Measurements from ENCODE around the genes VIT, STRN and QPCT.

- PRO-cap: no peak
- RAMPAGE, long total RNA: no peak
These were observed 56.5 kb downstream of the RASGRP3 start for GRCh38 chr2:33532986-33533214.

DNA sequence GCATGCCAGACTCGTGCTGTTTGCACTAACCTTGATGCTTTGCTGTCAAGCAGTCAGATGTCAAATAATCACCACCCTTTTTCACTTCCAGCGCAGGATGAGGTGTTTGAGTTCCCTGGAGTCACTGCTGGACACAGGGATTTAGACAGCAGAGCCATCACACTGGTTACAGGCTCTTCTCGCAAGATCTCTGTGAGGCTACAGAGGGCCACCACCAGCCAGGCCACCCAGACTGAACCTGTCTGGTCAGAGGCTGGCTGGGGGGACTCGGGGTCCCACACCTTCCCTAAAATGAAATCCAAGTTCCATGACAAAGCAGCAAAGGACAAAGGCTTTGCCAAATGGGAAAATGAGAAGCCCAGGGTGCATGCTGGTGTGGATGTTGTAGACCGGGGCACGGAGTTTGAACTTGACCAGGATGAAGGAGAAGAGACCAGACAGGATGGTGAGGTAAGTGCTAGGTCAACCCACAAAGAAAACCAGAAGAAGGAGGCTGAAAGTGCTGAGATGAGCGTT lies 40.5 kb downstream of the FAM98A start:
- PRO-cap: no peak
- RAMPAGE, long total RNA: no peak

- PRO-cap: no peak
- RAMPAGE, long total RNA: no peak
These were observed 198.5 kb upstream of the FAM98A start for GRCh38 chr2:33797602-33798049.

GRCh38 chr2:34677182-34678148 lies 1078.4 kb upstream of the FAM98A start:
- PRO-cap: no peak
- RAMPAGE, long total RNA: no peak

GRCh38 chr2:36354682-36355172 lies 851 bp upstream of the CRIM1 start:
- PRO-cap: no peak
- RAMPAGE, long total RNA: no peak

- PRO-cap: no peak
- RAMPAGE, long total RNA: no peak
These were observed 11.7 kb downstream of the CRIM1 start for GRCh38 chr2:36367228-36367825.

DNA sequence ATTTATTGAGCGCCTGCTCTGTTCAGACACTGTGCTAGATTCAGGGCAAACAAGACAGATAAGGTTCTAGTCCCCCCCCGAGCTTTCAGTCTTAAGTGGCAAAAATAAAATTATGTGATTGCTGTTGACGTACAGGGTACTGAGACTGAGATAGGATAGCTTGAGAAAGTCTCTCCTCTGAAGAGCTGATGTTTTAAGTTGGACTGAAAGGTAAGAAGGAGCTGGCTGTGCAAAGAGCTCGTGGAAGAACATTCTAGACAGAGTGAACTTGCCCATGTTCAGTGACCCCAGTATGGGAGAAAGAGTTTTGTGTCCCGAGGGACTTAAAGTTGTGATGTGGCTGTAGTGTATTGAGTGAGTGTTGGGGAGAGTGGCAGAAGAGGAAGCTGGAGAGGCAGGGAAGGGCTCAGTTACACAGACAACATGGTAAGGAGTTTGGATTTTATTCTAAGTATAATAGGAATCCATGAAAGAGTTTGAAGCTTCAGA lies 58.9 kb downstream of the CRIM1 start:
- PRO-cap: no peak
- RAMPAGE, long total RNA: no peak

DNA sequence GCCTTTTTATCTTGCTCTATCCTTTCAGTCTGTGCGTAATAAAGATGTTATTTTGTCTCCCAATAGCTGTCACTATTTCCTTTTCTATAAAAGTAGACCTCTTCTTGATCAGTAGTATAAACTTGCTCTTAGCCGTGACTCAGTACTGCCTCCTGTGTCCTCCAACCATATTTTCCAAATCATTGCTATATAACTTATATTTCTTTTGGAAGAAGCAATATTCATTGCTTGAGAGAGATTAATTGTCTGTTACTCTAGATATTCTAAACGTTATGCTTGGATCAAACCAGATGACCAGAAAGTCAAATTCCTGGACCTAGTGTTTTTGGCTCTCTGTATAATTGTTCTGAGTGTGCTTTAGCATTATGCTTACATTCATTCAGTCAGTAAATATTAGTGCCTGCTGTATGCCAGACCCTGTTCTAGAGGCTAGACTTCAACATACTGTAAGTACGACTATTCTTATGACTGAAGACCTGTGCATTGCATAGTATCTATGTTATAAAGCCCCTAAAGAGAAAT lies 52.9 kb downstream of the FEZ2 start:
- PRO-cap: no peak
- RAMPAGE, long total RNA: no peak

- PRO-cap: no peak
- RAMPAGE, long total RNA: no peak
These were observed 51.1 kb downstream of the FEZ2 start for GRCh38 chr2:36546796-36547305.

GRCh38 chr2:36568493-36569263 lies 29.3 kb downstream of the FEZ2 start:
- PRO-cap: no peak
- RAMPAGE, long total RNA: no peak

GRCh38 chr2:36696634-36696902 lies at the start of gene VIT:
TSS of gene VIT (plus strand) at chr2:36696707.
- PRO-cap: no peak
- RAMPAGE, long total RNA: no peak

DNA sequence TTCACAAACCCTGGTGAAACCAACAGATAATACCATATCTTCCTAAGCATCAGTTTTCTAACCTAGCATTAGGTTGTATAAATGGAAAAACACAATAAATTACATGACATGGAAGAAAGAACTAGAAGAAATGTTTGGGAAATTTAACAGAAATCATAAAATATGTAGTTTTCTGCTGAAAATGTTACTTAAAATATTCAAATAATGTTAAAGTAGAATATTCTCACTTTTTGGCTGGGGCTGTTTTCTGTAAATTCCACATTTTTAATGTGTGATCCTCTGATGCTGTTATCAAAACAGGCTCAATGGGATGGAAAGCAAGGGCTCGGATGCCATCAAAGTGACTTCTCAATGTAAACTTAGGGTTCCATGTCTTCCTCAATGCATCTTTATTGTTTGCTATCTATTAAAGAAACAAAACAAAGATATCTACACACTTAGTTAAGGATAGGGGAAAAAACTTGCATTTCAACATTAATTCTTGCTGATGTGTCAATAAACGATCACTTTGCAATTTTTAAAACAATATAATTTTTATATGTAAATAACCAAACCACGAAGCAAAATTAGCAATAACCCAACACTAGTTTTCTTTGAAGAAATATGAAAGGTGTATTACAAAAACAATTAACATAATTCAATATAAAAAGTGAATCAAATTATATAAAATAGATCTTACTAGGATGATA lies 96.9 kb downstream of the STRN start:
- PRO-cap: no peak
- RAMPAGE, long total RNA: no peak

- PRO-cap: no peak
- RAMPAGE, long total RNA: no peak
These were observed 88.6 kb downstream of the STRN start for GRCh38 chr2:36877708-36878096.

GRCh38 chr2:36965585-36966750 lies at the start of gene STRN:
TSS of gene STRN (minus strand) at chr2:36966536.
- PRO-cap: no peak
- RAMPAGE, long total RNA: no peak

DNA sequence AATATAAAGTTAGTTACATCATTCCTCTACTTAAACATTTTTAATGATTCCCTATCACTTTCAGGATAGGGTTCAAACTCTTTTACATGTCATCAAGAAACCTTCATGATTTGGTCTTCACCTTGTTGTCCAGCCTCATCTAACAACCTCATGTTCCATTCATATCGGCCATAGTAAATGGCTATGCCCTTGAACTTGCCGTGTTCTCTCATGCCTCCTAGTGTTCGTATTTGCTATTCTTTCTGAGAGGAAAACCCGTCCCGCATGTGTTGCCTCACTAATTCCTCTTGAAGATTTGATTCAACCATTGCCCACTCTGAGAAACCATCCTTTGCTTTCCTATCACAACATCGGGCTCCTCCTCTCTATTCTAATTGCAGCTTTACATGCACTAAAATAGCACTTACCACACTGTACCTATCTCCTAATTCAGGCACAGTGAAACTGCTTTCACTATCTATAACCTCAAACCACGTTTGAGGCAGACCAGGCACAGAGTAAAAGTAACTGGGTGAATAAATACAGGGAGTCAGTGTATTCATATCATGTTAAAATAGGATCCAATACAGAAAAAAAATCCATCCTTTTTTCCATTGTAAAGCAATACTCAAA lies 38.8 kb upstream of the STRN start:
- PRO-cap: no peak
- RAMPAGE, long total RNA: no peak

GRCh38 chr2:37090089-37090540 lies 5.8 kb downstream of the GPATCH11 start:
- PRO-cap: bidirectional peak, plus-strand start at chr2:37090452, minus-strand start at chr2:37090255
- RAMPAGE, long total RNA: no peak

DNA sequence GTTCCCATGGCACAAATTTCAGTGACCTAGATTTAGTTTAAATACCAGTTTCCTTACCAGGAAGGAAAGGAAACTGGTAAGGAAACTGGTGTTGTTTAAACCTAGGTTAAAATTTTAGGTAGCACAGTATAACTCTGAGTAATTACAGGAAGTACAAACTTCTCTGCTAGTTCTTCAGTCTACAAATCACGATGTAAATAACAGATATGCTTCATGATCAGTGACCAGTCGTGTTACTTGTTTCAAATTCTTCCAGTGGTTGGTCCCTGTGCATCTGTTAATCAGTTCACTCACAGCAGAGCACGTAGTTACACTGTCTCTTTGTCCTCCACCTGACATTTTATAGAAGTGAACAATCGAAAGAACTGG lies 7.2 kb downstream of the EIF2AK2 start:
- PRO-cap: no peak
- RAMPAGE, long total RNA: no peak

DNA sequence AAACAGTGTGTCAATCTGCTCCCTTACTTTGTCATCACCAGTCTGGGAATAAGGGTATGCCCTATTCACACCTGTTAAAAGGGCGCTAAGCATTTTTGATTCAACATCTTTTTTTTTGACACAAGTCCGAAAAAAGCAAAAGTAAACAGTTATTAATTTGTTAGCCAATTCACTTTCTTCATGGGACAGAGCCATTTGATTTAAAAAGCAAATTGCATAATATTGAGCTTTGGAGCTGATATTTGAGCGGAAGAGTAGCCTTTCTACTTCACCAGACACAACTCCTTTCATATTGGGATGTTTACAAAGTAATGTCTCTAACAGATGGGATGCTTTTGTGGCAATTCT lies 3.8 kb downstream of the CEBPZ start:
- PRO-cap: no peak
- RAMPAGE, long total RNA: no peak

GRCh38 chr2:37326356-37326695 lies 1.7 kb upstream of the PRKD3 start:
- PRO-cap: no peak
- RAMPAGE, long total RNA: no peak

- PRO-cap: no peak
- RAMPAGE, long total RNA: no peak
These were observed at the start of gene QPCT for GRCh38 chr2:37344263-37345266. TSS of gene QPCT (plus strand) at chr2:37344630.